Mesenchymal stem cell of adipose (primary cell): ENCODE measurements around a stretch of chr16.

DNA sequence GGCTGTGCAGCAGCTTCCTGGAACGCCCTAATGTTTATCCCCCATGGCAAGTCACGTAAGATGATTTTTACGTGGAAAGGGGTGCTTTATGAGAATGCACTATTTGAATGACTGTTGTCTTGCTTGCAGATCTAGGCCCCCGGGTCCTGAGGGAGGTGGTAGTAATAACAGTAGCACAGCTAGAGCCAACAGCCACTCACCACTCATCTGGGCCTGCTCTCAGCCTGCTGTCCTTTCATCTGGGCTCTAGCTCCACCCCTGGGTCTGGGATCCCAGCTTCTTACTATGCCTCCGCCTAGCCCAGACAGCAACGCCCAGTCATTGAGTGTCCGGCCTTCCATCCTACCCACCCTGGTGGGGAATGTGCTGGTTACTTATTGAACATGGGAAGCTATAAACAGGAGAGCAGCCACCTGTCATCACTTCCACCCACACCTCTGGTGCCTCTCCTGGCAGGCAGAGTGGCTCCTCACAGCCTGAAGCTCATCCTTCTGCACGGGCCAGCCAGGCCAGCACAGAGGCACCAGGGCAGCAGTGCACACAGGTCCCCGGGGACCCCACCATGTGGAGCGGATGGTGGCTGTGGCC, 16.5 kb downstream of the DPEP1 start:
- CAGE, long polyA plus RNA, result no peak

GRCh38 chr16:89696077-89697085, 5.1 kb downstream of the SPATA2L start:
- CAGE, long polyA plus RNA, result no peak

DNA sequence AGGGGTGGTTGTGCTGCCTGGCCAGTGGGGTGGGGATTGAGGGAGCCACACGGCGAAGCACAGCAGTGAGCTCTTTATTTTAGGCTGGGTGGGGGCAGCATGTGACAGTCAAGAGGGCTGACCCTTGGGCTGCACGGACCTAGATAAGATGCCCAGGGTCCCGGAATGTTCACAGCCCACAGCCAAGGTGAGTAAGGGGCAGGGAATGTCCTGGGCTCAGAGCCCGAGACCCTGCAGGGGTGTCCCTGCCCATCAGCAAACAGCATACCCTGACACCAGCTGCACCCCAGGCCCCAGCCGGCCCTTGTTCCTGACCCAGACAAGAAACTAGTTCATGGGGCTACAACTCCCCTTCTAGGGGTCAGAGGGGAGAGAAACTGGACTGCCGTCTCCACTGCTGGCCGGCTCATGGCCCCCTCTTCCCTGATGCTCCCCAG, 5.6 kb upstream of the SPATA2L start:
- CAGE, long polyA plus RNA, result no peak

DNA sequence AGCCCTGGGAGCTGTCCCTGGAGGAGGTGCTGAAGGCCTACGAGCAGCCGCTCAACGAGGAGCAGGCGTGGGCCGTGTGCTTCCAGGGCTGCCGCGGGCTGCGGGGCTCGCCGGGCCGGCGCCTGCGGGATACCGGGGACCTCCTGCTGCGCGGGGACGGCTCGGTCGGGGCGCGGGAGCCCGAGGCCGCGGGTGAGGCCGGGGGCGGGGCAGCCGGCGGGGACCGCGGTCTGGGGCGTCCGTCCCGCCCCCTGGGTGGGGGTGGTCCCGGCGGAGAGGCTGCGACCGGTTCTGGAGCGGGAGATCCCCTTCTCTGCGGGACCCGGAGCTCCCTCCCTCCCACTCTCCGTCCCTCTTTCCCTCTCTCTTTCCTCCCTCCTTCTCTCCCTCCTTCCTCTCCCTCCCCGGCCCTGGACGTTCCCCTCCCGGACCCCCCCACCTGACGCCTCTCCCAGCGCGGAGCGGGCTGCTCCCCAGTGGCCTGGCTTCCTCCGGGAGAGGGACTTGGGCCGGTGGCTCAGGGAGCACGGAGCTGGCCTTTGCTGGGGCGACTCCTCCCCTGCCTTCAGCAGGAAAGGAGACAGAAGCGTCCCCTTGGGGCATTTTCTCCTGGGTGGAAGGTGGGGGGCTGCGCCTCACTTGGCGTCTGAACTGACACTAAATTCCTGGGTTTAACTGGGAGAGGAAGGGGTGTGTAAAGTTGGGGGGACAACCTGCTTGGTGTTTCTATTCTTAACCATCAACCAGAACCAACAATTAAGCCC, 510 bp downstream of the SPIRE2 start:
- CAGE, long polyA plus RNA, result no peak

- CAGE, long polyA plus RNA, result no peak
Measured at GRCh38 chr16:89829367-89830293, 1.4 kb downstream of the SPIRE2 start.

DNA sequence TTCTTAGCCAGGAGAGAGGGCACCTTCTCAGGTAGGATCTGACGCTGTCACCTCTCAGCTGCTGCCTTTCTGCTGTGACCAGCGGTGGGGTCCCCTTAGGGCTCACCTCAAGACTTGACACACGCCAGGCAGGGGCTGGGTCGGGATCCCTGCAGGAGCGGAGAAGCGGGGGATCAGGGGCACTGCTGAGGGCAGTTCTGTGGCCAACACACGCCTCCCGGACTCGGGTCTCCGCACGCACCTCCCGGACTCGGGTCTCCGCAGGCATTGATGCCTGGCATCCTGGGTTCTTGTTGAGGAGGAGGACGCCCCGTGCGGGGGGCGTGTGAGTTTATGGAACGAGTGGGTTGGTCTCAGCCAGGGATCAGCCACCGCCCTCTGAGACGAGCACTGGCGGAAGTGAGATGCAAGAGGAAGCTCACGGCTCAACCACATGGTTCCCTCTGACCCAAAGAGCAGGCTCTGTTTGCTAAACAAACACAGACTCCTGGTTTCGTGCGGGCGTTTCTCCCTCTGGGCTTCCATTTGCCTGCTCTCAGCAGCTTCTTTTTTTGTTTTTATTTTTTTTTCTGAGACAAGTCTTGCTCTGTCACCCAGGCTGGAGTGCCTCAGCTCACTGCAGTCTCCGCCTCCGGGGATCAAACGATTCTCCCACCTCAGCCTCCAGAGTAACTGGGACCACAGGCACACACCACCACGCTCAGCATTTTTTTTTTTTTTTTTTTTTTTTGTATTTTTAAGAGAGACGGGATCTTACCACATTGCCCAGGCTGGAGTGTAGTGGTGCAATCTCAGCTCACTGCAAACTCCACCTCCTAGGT, 9.4 kb downstream of the SPIRE2 start:
- CAGE, long polyA plus RNA, result no peak

DNA sequence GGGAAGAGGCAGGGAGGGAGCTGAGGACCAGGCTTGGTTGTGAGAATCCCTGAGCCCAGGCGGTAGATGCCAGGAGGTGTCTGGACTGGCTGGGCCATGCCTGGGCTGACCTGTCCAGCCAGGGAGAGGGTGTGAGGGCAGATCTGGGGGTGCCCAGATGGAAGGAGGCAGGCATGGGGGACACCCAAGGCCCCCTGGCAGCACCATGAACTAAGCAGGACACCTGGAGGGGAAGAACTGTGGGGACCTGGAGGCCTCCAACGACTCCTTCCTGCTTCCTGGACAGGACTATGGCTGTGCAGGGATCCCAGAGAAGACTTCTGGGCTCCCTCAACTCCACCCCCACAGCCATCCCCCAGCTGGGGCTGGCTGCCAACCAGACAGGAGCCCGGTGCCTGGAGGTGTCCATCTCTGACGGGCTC, 318 bp downstream of the MC1R start:
- CAGE, long polyA plus RNA, result no peak

- CAGE, long polyA plus RNA, result no peak
Measured at GRCh38 chr16:89921654-89922239, 1.4 kb upstream of the TUBB3 start.

DNA sequence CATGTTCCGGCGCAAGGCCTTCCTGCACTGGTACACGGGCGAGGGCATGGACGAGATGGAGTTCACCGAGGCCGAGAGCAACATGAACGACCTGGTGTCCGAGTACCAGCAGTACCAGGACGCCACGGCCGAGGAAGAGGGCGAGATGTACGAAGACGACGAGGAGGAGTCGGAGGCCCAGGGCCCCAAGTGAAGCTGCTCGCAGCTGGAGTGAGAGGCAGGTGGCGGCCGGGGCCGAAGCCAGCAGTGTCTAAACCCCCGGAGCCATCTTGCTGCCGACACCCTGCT, 12.4 kb downstream of the TUBB3 start:
- CAGE, long polyA plus RNA, result no peak

DNA sequence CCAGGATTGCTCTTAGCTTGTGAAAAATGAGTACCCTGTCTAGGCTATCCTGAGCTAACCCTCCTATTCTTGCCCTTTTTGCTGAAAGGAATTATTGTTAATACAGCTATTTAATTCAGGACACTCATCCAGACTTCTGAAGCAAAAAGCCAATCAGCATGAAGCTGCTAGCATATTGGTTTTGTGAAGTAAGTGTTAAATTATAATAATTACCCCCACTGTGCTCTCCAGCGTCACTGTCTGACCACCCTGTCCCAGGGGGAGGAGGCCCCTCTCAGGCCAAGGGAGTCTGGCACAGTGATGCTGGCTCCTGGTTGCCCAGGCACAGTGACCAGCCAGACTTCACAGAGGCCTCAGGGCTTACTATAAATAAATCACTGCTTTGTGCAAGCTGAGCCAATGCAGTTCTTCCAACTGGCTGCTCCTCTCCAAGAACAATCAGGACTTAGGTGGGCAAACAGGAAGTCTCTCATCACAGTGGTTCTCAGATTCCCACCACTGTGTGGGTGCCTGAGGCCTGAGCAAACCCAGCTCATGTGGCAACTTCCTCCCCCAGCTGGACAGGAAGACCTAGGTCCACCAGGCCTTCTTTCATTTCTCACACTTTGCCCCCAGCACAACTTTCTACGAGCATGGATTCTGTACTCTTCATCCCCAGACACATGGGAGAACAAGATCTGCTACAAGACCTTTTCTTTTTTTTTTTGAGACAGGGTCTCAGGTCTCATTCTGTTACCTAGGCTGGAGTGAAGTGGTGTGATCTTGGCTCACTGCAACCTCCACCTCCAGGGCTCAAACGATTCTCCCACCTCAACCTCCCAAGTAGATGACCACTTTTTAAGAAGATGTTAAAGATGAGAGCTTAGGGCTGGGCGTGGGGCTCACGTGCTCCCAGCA, 1.5 kb upstream of the GAS8 start:
- CAGE, long polyA plus RNA, result no peak